Placental epithelial cell (primary cell): ENCODE measurements around the gene RAB44.

DNA sequence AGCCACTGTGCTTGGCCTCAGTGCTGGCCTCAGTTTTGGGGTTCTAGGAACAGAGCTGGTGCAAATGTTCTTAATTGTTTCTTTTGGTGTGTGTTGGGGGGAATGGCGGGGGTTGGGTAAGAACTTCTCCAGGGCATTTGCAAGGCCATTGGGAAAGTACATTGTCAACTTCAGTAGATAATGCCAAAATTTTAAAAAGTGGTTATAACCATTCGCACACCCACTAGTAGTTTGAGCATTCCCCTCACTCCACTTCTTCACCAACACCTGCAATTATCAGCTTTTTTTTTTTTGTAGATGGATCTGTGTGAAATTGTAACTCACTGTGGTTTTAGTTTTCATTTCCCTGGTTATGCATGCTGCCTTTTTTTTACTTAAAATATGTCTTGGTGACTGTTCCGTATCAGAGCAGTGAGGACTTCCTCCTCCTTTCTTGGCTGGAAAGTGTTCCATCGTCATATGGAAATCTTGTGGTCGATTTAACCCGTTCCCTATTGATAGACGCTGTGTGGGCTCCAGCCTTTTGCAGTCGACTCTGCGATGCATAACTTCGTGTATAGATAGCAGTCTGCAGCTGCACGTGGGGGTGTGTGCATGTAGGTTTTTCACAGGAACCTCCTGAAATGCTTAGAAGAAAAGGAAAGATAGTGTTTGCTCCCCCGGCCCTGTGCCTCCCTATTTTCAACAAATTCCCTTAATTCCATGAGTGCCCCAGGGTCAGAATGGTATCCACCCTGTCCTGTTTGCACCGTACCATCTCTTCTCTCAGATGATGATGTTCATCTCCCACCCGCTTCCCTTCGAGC is 28.2 kb upstream of the PNPLA1 start:
- CAGE, long polyA plus RNA, result no peak

GRCh38 chr6:36360510-36360951 is 23.8 kb upstream of the BNIP5 start:
- CAGE, long polyA plus RNA, result no peak

DNA sequence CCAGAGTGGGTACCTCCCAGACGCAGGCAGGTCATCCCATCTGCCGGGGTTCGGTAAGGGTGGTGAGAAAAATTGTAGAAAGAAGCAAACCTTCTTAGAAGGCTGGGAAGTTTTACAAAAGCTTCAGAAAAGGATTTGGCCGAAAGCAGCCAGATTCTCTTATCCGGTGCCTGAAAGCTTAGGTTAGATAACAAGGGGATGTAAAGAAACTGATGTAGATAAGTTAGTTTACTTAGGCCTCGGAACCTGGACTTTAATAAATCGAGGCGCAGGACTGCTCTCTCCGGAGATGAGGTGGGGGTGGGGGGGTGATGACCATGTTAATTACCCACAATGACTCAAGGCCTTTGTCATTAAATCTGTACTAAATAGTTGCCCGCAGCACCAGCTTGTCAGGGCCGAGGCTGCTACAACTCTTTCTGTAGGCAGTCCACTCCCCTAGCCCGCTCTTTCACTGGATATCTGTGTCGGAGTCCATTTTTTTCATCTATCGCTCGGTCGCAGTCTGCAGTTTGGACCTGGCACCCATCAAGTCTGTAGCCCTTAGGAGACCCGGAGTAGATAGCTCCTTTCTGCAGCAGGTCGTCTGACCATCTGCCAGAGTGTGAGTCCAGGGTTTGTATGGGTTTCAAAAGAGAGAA is 37.8 kb downstream of the STK38 start:
- CAGE, long polyA plus RNA, result no peak

GRCh38 chr6:36599906-36600263 is 5.7 kb downstream of the SRSF3 start:
- CAGE, long polyA plus RNA, result no peak

GRCh38 chr6:36678253-36678648 is 263 bp upstream of the CDKN1A start:
- CAGE, long polyA plus RNA, result no peak

DNA sequence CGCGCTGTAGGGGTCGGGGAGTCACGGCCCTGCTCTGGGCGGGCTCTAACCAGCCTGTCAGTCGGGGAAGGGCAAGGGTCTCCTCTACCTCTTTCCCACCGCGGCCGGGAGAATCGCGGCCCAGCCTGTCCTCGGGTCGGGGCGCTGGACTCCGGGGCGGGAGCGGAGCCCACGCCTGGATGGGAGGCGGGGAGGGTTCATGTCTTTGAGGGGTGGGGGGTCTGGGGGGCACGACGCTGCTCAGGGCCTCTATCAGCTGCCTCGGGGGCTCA is 1.1 kb downstream of the CDKN1A start:
- CAGE, long polyA plus RNA, result no peak

DNA sequence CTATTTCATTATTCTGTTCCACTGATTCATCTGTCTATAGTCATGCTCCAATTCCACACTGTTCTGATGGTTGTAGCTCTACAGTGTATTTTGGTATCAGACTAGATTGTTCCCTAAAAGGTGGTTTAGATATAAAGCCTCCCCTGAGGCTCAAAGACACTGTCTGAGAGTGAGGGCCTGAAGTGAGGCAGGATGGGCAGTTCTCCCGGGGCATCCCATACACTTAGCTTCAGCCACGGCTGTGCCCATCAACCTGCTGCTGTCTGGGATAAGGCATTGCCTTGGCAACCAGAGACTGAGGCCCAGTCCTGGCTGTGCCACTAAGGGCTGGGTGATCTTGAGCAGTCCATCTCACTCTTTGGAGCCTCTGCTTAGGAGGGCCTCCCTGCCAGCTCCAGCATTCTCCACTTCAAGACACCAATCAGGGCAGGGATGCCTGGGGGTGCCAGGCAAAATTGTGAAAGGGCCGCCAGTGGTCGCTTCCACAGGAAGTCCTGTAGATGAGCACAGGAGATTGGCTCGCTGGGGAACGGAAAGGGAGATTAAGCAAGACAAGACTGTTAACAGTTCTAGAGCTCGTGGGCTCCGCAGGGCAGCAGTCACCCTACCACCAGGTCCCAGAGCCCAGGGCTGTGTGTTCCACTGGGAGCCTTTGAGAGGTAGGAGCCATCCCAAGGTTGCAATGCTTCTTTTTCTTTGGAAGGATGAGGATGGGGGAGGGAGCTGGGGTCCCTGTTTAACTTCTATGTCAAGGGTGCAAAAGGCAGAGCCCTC is at the start of gene RAB44:
Gene RAB44 (plus strand): TSS at position 570 of the 774 bp plus-strand sequence.
- CAGE, long polyA plus RNA, result no peak

GRCh38 chr6:36844157-36844875 is 5.1 kb upstream of the CPNE5 start:
- CAGE, long polyA plus RNA, result no peak

DNA sequence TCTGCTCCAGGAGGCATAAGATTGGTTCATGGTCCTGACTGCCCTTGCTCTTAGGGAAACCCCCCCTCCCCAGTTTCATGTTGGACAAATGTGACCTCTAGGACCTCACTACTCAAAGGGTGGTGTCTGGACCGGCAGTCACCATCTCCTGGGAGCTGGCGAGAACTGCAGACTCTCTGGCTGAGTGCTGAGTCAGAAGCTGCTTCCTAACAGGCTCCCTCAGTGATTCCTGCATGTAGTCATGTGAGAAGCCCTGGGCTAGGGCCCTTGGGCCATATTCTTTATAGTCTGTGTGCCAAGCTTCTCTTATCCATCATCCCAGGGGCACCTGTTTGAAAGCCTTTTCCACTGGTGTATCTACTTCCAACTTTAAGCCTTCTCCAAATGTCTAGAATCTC is 13.5 kb upstream of the CPNE5 start:
- CAGE, long polyA plus RNA, result no peak

GRCh38 chr6:36855905-36856137 is 16.6 kb upstream of the CPNE5 start:
- CAGE, long polyA plus RNA, result no peak

DNA sequence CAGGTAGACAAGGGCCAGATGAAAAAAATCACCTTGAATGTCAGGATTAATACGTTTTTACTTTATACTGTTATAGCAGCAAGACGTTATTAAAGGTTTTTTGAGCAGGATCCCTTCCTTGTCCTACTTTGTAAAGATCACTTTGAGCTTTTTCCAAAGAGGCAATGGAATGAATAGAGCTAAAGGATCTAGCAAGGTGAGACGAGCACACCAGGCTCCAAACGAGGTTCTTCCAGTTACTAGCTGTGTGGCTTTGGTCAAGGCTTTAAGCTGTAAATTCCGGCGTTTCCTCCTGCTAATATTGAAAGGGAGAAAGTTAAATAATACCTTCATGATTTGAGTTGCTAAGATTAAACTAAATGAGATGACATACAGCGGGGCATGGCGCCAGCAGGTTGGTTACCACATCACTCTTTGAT is 762 bp downstream of the PPIL1 start:
- CAGE, long polyA plus RNA, result no peak

DNA sequence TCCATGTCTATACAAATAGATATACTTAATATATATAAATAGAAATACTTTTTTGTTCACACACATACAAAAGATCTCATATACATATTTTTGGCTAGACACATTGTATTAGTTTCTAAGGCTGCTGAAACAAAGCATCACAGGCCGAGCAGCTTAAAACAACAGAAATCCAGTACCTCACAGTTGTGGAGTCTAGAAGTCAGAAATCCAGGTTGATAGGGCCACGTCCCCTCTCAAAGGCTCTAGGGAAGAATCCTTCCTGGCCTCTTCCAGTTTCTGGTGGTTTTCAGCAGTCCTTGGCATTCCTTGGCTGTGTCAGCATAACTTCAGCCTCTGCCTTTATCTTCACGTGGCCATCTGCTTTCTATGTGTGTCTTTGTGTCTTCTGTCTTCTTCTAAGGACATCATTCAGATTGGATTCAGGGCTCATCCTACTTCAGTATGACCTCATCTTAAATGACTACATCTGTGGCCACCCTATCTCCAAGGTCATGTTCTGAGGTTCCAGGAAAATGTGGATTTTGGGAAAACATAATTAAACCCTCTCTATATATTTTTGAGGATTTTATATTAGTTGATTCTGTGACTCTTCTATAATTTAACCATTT is 22.9 kb downstream of the C6orf89 start:
- CAGE, long polyA plus RNA, result no peak

DNA sequence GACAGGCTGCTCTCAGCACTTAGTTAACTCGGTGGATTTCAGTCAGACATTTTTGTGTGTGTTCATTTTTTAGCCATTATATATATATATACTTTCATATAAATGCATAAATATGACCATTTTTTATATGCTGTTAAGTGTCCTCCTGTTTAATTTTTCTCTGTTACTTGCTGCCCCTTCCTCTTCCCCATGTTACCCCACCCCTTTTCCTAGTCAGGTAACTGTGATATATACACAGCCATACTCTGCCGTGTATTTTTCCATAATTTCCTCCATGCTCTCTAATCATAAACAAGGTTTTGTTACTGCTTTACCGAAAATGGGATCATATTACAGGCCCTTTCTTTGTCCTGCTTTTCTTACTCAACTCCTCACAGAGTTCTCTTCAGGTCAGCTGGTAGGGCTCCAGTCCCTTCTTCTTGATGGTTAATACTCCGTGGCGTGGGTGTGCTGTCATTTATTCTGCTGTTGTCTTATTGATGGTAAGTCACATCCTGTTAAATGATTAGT is 25.1 kb upstream of the PI16 start:
- CAGE, long polyA plus RNA, result no peak

GRCh38 chr6:36963387-36963973 is 8.9 kb downstream of the PI16 start:
- CAGE, long polyA plus RNA, result no peak

DNA sequence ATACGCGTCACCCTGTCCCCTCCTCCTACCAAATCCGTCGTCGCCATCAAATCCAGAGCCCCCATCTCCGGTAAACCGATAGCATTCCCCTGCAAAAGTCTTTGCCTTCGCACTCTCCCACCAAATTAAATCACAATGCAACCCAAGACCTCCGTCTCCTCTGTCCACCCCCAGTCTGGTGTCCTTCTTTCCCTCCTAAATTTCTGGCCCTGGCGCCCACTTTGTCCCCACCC is 993 bp downstream of the MTCH1 start:
- CAGE, long polyA plus RNA, result no peak

DNA sequence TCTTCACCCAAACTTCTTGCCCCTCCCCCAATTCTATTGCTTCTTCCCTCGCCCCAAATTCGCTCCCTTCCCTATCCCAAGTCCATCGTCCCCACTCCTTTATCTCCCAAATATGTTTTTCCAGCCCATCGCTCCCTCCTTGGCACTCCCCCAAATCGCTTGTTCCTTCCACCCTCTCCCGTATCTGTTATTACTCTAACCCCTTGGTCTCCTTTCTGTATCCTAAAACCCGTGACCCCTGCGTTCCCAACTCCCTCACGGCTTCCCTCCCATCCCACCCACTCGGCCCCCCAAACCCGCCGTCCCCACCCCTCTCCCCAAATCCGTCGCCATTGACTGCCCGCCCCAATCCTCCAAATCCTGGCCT is 578 bp downstream of the MTCH1 start:
- CAGE, long polyA plus RNA, result no peak

DNA sequence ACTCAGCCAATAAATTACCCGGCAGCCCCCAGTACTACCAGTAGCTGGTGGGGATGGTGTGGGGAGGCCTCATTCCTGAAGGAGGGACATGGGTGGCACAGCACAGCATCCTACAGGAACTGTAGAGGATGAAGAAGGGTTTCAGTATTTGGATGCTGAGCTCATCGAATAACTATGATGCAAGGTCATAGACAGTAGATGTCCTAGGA is 1.5 kb downstream of the FGD2 start:
- CAGE, long polyA plus RNA, result no peak

DNA sequence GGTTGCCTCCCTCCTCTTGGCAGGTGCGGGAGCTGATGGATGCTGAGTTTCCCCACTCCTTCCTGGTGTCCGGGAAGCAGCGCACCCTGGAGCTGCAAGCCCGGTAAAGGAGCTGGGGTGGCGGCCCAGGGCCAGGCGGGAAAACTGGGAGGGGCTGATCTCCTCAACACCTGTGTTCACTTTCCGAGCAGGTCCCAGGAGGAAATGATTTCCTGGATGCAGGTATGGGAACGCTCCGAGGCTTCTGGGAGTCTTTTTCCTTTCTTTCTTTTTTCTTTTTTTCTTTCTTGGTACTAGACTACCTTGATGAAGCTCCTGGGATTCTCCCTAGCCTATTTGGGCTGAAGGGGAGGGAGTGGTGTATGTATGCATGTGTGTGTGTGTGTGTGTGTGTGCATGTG is 15.1 kb downstream of the FGD2 start:
- CAGE, long polyA plus RNA, result no peak

- CAGE, long polyA plus RNA, result no peak
These were observed 68.7 kb downstream of the FGD2 start for GRCh38 chr6:37073852-37074841.

GRCh38 chr6:37136903-37137450 is 33.0 kb upstream of the PIM1 start:
- CAGE, long polyA plus RNA, result no peak